ENCODE measurements around a stretch of chr13.

- PRO-cap, result no peak
- RRBS, 2 experiments, result no CpG with 5 or more reads among the region's 4 CpGs
Measured at GRCh38 chr13:110106783-110107265, 200.1 kb downstream of the COL4A1 start.

- PRO-cap, result no peak
- RRBS, 2 experiments, result no CpG with 5 or more reads among the region's 5 CpGs
Measured at GRCh38 chr13:110201253-110201653, 105.7 kb downstream of the COL4A1 start.

DNA sequence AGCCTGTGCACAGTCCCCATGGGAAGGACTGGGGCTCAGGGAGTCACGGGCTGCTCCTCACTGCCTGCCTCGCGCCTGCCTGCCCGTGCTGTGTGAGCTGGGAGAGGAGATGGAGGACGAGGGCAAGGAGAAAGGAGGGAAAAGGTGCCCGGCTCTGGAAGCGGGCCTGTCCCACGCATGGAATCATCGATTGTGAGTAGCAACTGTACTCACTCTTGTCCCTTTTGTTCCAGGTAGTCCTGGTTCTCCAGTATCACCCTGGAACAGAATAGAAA is 93.5 kb downstream of the COL4A1 start:
- PRO-cap, result no peak
- RRBS, 2 experiments, result no CpG with 5 or more reads among the region's 9 CpGs

DNA sequence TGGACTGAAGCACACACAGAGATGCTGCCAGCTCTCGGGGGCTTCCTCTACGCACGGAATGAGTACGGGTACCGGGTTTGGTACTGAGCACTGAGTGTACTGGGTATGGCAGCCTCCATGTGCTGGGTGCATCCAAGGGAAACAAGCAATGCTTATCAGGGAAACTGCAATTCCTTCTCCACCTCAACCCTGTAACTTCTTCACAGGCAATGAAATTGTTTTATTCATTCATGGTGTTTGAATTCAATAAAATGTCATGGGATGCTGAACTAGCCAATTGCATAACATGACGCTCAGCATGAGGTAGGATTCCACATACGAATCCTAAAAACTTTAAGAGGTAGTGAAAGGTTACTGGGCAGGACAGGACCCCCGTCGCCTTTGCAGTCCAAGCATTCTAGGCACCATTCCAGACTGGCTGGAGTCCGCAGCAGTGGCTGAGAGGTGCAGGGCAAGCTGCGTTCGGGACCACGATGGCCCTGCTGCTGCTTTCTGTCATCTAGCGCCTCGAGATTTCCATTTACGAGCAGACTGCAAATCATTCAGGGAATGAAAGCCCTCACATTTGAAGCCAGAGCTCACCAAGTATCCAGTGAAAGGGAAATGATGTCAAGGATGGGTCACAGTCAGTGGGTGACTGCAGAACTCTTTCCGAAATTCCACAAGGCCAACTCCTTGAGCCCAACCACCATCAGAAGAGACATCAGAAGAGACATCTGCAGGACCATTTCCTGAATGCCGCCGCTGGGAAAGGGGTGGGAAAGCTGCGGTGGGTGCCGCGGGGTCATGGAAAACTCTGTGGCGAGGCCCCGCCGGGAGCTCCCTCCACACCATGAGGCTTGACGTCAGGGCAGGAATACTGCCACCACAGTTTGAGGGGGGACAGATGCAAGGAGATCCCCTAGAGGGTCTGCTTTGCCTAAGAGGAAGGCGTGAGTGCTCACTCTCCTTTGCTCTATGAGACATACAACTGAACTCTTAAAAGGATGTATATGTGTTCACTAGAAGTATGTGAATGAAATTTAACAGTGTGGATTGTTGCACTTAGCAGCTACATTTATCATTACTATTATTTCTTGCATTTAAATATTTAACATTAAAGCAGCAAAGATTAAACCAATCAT is 88.3 kb downstream of the COL4A1 start:
- PRO-cap, result no peak
- RRBS, 2 experiments, result no CpG with 5 or more reads among the region's 27 CpGs

DNA sequence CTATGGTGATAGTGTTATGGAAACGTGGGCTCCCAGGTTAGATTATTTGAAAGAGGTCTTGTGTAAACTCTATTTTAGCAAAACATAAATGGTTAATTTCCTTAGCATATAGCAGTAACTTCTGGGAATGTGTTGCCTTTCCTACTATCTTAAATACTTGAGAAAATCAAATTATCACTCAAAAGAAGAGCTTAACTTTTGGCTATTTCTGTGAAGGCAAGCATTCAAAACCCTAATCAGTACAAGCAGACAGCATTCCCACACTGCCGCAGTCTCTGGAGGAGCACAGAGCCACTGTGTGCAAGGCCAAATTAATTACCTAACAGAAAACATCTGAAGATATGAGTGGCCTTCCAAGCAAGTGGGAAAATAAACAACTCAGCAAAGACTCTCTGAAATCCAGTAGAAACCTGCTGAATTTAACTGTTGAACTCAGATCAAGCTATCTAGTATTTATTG is 68.2 kb downstream of the COL4A1 start:
- PRO-cap, result no peak
- RRBS, 2 experiments, result no CpG with 5 or more reads among the region's 2 CpGs

DNA sequence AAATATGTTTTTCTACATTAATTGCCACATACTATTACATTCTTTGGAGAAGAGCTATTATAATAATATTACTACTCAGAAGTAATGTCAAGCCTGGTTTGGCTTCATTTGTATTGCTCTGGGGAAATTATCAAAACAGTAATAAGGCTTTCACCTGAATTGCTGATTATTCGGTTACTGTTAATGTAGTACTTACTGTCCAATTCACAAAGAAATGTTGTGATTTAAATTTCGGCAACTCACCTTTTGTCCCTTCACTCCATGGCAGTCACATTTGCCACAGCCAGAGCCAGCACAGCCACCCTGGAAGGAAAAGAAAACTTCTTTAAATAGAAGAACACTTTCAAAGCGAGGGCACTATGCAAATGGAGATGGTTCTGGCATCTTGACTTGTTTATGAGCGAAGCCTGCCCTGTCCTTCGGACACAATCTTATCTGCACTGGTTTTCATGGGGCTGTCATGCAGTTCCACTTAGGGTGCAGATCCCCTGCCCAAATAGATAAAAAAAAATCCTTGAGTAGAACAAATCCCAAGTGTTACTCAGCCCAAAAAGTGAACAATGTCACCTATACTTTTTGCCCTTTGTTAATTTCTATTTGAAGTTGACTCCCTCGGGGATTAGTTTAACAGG is 64.4 kb downstream of the COL4A1 start:
- PRO-cap, result no peak
- RRBS, 2 experiments, result no CpG with 5 or more reads among the region's 6 CpGs

GRCh38 chr13:110266836-110267460 is 40.0 kb downstream of the COL4A1 start:
- PRO-cap, result no peak
- RRBS, 2 experiments, result no CpG with 5 or more reads among the region's 12 CpGs

GRCh38 chr13:110343120-110343812 is 36.2 kb downstream of the COL4A2 start:
- PRO-cap, result no peak
- RRBS, 2 experiments, result no CpG with 5 or more reads among the region's 17 CpGs

DNA sequence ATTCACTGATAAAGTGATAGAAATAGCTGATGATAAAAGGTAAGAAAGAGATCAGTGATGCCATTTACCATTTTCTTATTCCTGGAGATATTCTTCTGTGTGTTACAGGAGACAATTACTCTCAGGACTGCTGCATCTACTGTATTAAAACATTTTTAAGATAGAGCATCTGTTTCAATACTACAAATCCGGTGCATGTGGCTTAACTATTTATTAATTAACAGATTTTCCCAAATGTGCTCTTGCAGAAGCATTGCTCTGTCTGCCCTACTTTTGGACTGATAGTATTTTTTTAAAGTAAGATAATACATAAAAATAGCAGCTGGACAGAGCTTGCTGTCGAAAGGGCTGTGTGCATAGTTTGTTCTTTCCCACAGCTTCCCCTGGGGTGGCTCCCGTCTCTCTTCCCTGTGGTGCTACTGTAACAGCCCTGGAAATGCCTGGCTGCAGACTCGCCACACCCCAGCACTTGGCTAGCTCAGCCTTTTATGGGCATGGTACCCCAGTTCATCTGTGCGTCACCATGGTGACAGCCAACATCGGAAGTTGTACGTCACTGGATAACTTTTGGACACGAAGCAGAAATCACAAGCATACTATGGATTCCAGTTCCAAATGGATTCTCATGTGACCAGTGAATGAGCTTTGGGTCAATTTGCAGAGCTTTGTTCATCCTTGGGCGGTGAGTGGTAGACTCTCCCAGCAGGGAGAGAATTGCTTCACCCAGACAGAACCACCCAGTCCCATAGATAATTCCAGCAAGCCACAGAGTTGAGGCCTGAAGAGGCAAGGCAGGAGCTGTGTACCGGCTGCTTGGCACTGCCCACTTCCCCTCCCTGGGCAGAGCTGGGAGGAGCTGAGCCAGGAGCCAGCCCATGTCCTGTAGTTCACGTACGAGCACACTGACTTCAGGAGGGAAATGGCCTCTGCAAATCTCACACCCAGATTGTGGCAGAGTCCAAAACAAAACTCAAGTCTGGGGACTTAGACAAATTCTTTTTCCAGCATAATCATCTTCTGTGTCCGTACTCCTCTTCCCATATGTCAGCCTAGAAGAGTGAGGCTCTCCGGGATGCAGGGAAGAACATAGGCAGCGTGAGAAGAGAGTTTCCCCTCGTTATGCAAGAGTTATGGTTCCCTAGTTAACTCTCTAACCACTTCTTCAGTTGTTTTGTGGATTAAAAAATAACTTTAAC is 54.3 kb downstream of the COL4A2 start:
- PRO-cap, result no peak
- RRBS, 2 experiments, result no CpG with 5 or more reads among the region's 16 CpGs

DNA sequence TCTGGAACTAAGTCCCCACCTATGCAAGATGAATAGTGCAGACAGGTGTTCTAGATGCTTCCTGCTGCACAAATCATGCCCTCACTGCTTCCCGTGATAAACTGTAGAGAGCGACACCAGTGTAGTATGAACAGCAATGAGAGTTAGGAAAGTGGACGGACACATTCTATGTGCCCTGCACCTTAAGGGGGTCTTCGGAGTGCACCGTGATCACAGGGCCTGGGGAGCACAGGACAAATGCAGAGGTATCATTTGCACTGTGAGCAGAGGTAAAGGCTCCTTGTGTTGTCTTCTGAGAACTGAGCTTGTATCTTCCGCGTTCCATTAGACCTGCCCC is 93.6 kb downstream of the RAB20 start:
- PRO-cap, result no peak
- RRBS, 2 experiments, result no CpG with 5 or more reads among the region's 7 CpGs

DNA sequence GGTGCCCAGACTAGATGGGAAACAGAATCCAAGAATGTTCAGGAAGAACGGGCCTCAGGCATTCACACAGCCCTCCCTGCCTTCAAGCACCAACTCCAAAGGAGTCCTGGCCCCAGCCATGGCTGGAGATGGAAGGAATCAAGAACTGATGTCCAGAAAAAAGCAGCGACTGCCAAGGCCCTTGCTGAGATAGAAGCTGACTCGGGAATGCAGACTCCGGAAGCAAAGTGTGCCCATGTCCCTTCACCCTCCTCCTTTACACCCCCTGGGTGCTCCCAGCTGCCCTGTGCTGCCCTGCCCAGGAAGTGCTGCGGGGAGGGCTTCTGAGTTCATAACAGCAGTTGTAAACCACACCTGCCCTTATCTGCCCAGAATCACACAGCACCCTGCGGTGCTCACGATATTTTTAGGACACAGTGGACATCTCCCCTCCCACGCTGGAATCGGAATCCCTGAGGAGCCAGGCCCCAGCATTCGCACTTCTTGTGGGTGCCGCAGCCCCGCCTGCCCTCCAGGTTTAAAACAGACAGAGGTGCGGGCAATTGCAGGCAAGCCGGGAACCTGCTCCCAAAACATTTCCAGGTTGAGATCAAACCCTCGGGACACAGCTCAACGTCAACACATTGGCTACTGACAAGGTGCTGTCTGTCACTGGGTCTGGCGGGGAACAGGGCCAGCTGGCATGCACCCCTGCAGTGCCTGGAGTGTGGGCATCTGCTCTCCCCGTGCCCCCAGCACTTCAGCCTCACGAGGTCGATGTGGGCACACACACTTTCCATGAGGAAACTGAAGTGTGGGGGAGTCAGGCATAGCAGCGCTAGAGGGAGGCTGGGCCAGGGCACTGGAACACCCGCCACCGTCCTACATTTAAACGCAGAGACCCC is 36.9 kb downstream of the RAB20 start:
- PRO-cap, result no peak
- RRBS, 2 experiments, result no CpG with 5 or more reads among the region's 24 CpGs

DNA sequence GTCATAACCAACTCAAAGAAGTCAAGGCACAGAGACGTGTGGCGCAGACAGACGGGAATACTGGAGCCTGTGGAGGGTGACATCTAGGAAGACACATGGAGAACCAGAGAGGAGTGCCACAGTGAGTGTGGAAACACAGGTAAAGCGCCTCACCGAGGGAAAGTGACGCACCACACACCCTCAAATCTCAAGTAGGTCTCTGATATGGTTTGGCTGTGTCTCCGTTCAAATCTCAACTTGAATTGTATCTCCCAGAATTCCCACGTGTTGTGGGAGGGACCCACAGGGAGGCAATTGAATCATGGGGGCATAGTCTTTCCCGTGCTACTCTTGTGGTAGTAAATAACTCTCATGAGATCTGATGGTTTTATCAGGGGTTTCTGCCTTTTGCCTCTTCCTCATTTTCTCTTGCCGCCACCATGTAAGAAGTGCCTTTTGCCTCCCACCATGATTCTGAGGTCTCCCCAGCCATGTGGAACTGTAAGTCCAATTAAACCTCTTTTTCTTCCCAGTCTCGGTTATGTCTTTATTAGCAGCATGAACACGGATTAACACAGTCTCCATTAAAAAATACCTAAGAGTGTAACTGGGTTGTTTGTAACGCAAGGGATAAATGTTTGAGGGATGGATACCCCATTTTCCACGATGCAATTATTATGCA is 16.8 kb downstream of the RAB20 start:
- PRO-cap, result no peak
- RRBS, 2 experiments, result no CpG with 5 or more reads among the region's 14 CpGs

GRCh38 chr13:110636158-110636406 is 20.7 kb downstream of the NAXD start:
- PRO-cap, result no peak
- RRBS, 2 experiments, result no CpG with 5 or more reads among the region's 6 CpGs

- PRO-cap, result no peak
- RRBS, 2 experiments, result 56 to 65% methylated on average over 5 to 6 of the region's 39 CpGs
Measured at GRCh38 chr13:110638553-110639594, 23.5 kb downstream of the NAXD start.

DNA sequence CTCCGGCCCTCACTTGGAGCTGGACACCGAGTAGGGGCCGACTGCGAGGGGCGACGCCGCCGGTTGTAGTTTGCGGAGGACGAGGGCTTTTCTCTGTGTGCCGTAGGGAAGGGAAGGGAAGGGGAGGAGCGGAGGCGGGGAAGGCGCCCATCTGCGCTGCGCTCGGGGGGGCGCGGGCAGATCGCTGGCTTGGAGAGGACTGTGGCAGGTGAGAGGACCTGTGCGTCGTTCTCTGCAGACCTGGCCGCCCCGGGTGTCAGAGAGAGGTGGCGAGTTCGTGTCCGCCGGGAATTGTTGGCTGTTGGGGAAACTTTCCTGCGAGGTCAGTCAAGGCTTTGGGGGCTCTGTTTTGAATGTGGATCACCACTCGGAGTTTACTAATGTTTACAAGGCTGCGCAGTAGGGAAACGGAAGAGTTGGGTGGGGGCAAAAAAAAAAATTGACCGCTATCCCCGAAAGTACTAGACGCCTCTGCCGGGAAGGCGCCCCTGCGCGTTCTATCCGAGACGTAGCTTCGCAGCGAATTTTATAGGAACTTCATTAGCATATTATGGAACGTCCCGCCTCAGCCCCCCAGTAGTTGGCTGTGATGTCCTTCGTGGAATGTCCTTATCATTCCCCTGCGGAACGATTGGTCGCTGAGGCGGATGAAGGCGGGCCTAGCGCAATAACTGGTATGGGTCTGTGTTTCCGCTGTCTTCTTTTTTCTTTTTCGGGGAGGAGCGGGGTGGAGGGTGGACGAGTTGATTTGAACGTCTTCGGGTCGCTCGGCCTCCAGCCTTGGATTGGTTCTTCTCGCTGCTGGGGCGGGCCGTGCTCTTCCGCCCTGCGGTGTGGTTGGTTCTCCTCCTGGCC is 1.6 kb downstream of the ING1 start:
- PRO-cap, result bidirectional peak, plus-strand start at position 708 of the sequence, minus-strand start at position 499 of the sequence
- RRBS, 2 experiments, result under 1% methylated on average over 8 to 12 of the region's 65 CpGs

GRCh38 chr13:110799280-110800337 is 86.1 kb downstream of the ING1 start:
- PRO-cap, result no peak
- RRBS, 2 experiments, result no CpG with 5 or more reads among the region's 31 CpGs

DNA sequence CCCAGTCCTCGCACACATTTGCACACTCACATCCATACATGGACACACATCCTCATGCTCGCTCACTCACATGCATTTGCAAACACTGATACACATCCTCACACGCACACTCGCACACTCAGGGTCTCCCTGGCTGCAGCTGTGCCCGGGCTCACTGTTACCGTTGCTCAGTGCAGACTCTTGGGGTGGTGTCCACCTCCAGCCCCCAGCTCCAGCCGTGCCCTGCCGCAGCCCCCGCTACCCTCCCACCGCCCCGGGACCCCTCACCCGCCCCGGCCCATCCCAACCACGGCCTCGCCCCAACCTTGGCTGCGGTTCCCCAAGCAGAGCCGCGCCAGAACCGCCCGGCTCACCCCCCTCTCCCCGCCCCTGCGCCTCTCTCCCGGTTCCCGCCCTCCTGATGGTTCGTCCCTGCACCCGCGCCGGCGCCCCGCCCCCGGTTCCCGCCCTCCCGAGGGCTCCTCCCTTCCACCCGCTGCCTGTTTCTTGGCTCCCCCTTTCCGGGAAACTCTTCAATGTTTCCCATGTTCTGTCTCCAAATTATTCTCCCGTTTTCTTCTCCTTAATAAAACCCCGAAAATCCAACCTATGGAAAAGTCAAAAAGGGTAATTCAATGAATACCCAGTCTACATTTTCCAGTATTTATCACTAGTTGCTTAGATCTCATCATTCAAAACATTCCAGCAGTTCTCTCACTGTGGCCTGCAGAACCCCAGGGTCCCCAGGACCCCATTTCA is 40.3 kb downstream of the ANKRD10 start:
- PRO-cap, result bidirectional peak, plus-strand start at position 442 of the sequence, minus-strand start at position 373 of the sequence
- RRBS, 2 experiments, result 11 to 56% methylated on average over 21 to 22 of the region's 37 CpGs

- PRO-cap, result no peak
- RRBS, 2 experiments, result no CpG with 5 or more reads among the region's 7 CpGs
Measured at GRCh38 chr13:110902885-110903764, 11.7 kb downstream of the ANKRD10 start.

- PRO-cap, result no peak
- RRBS, 2 experiments, result no CpG with 5 or more reads among the region's 9 CpGs
Measured at GRCh38 chr13:111152632-111153064, 37.5 kb downstream of the ARHGEF7 start.

DNA sequence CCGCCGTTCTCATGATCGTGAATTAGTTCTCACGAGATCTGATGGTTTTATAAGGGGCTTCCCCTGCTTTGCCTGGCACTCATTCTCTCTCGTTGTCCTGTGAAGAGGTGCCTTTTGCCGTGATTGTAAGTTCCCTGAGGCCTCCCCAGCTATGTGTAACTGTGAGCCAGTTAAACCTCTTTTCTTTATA is 68.9 kb downstream of the ARHGEF7 start:
- PRO-cap, result no peak
- RRBS, 2 experiments, result no CpG with 5 or more reads among the region's 6 CpGs

All from HEK293 (cell line).